Breast (tissue), 4 donors: ENCODE data around the genes SIGLEC5, ZNF480, ZNF528, ZNF578 and ZNF28.

GRCh38 chr19:51630385-51630816 lies at the start of gene SIGLEC5:
TSS of gene SIGLEC5 (minus strand) at chr19:51630401.
- PRO-cap, 3 experiments, result no peak in any of the 3 experiments
- RRBS, result no CpG with 5 or more reads among the region's 11 CpGs

GRCh38 chr19:51735956-51736694 lies 12.3 kb upstream of the HAS1 start:
- PRO-cap, 3 experiments, result no peak in any of the 3 experiments
- RRBS, result 20% methylated on average over 2 of the region's 13 CpGs

DNA sequence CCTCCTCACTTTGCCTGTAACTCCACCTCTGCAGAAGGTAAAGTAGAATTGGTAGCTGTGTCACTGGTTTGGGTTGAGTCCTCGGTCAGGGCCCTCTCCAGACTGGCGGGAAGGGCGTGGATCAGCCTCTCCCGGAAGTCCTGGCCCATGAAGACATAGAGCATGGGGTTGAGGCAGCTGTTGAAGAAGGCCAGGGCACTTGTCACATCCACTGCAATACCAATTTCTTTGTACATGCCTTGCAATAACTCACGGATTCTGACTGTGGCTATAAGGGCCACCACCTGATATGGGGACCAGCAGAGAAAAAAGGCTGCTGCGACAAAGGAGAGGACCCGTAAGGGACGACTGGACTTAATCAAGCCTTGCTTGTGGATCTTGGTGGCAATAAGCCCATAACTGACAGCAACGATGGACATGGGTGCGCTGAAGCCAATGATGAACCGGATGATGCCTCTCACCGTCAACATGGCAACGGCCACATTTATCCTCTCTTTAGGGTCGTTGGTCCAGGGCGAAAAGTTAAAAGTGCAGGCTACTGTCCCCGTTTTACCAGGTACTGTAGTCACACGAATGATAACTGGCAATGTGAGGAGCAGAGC lies 5.6 kb downstream of the FPR1 start:
- PRO-cap, 3 experiments, result no peak in any of the 3 experiments
- RRBS, result no CpG with 5 or more reads among the region's 17 CpGs

- PRO-cap, 3 experiments, result peak in 1 of 3 experiments; most common plus-strand start chr19:51799551 (in 1); most common minus-strand start chr19:51799422 (in 1)
- RRBS, result no CpG with 5 or more reads among the region's 20 CpGs
Measured at GRCh38 chr19:51798978-51799851, 4.3 kb downstream of the FPR3 start.

DNA sequence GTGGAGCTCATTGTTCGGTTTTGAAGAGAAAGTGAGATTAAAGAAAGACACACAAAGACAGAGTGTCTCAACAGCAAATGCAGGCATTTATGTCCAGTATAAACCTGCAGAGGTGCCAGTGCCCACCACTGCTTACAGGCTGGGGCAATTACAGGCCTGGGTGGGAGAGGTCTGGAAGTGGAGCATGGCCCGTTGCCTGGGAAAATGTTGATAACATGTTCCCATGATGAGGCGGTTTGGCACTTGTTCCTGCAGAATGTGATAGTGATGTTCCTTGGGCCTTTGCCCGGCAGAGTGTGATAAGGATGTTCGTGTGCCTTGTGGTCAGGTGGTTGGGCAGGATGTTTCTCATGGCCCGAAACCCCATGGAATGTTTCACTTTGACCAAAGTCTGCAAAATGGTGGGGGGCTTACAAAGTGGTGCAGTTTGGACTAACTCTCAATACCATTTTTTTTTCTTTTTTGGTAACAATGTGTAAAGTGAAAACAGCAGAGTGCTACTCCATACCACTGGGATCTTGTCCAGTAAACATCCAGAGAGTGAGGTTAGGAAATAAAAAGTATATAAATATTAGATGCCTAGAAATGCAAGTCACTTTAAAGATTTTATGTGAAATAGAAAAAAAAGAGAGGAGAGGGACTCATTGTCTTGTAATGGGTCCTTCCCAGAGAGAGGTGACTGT lies 5.5 kb downstream of the FPR3 start:
- PRO-cap, 3 experiments, result no peak in any of the 3 experiments
- RRBS, result no CpG with 5 or more reads among the region's 6 CpGs

- PRO-cap, 3 experiments, result no peak in any of the 3 experiments
- RRBS, result no CpG with 5 or more reads among the region's 3 CpGs
Measured at GRCh38 chr19:51802164-51802523, 7.2 kb downstream of the FPR3 start.

DNA sequence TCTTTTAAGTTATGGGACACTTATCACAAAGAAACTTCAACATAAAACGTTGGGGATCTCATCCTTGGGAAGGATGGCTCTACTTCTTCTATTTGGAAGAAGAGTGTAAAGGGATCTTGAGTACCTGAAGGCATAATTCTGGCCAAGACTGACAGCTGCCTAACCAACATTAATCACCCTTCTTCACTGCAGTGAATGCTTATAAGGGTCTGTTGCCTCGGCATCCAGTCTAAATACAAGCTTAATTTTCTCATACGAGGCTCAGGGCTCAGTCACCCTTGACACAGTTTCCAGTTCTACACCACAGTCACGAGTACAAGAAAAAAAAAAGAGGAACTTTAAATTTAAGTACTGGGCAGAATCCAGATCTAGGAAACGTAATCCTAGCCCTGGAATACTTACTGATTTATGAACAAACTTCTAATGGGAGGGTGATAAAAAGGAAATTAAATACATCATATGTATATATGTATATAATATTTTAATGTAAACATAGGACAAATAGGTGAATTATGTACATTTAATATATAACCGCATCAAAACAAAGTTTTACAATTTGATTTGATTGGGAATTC lies 9.1 kb downstream of the FPR3 start:
- PRO-cap, 3 experiments, result no peak in any of the 3 experiments
- RRBS, result no CpG with 5 or more reads among the region's 6 CpGs

DNA sequence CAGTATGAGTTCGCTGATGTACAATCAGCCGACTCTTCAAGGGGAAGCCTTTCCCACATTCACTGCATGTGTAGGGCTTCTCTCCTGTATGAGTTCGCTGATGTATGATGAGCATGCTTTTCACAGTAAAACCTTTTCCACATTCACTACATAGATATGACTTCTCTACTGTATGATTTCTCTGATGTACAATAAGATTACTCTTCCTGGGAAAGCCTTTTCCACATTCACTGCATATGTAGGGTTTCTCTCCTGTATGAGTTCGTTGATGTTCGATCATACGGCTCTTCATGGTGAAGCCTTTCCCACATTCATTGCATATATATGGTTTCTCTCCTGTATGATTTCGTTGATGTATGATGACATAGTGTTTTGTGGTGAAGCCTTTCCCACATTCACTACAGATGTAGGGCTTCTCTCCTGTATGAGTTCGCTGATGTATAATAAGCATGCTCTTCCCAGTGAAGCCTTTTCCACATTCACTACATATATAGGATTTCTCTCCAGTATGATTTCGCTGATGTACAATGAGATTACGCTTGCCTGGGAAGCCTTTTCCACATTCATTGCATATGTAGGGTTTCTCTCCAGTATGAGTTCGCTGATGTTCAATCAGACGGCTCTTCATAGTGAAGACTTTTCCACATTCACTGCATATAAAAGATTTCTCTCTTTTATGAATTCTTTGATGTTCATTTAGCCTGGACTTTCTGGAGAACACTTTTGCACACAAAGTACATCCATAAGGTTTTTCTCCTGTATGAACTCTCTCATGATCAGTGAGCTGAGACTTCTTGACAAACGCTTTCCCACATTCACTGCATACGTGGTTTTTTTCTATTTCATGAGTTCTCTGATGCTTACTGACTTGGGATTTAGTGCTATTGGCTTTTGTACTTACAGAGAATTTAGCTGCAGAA lies 6.3 kb upstream of the ZNF614 start:
- PRO-cap, 3 experiments, result no peak in any of the 3 experiments
- RRBS, result no CpG with 5 or more reads among the region's 14 CpGs

- PRO-cap, 3 experiments, result peak in 3 of 3 experiments; most common plus-strand start chr19:52139323 (in 3); most common minus-strand start chr19:52139325 (in 3)
- RRBS, result no CpG with 5 or more reads among the region's 44 CpGs
Measured at GRCh38 chr19:52138622-52139677, 788 bp downstream of the ZNF616 start.

DNA sequence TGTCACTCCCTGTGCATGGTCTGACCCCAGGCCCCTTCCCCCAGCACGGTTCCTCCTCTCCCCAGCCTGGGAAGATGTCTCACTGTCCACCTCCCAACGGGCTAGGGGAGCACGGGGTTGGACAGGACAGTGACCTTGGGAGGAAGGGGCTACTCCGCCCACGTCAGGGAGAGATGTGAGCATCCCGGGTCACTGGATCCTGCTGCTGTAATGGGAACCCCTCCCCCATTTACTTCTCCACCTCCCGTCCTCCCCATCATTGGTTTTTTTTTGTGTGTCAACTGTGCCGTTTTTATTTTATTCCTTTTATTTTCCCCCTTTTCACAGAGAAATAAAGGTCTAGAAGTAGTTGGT lies 36.2 kb downstream of the PPP2R1A start:
- PRO-cap, 3 experiments, result no peak in any of the 3 experiments
- RRBS, result no CpG with 5 or more reads among the region's 8 CpGs

DNA sequence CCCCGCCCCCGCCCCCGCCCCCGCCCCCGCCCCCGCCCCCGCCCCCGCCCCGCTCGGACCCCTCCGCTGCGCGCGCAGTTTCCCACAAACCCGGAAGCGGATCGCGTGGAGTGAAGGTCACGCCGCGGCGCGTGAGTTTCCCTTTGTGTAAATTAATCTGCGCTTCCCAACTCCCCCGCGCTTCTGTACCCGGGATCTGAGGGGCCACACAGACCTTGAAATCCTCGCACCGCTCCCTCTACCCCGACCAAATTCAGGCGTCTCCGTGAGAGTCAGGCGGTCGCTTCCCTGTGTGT lies at the start of gene ZNF480:
TSS of gene ZNF480 (plus strand) at position 77 of the 296 bp plus-strand sequence.
- PRO-cap, 3 experiments, result peak in 3 of 3 experiments; most common plus-strand start position 87 of the sequence (in 3)
- RRBS, result no CpG with 5 or more reads among the region's 34 CpGs

DNA sequence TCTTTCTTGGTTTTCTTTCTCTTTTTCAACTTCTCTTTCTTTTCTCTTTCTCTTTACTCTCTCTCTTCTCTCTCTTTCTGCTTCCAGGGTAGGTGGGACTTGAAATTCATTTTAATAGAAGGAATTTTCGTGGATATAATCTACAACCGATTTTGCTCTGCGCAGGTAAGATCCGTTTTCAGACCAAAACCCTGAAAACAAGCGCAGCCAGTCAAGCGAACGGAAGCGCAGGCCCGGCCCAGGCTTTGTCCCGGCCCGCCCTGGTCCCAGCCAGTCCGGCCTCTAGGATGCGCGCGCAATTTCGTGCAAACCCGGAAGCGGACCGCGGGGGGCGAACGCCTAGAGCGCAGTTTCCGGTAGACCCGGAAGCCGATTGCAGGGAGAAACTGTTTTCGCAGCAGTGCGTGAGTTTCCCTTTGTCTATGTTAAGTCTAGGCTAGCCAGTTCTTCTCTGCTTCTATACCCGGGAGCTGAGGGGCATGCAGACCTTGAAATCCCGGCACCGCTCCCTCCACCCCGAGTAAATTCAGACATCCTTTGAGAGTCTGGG lies at the start of gene ZNF528:
TSS of gene ZNF528 (plus strand) at position 349 of the 550 bp plus-strand sequence.
- PRO-cap, 3 experiments, result peak in 3 of 3 experiments; most common plus-strand start position 359 of the sequence (in 2); most common minus-strand start position 284 of the sequence (in 3)
- RRBS, result under 1% methylated on average over 16 of the region's 32 CpGs

GRCh38 chr19:52453092-52454271 lies at the start of gene ZNF578:
TSS of gene ZNF578 (plus strand) at chr19:52453553.
- PRO-cap, 3 experiments, result peak in 3 of 3 experiments; most common plus-strand start chr19:52453576 (in 2); most common minus-strand start chr19:52453446 (in 1)
- RRBS, result 0% methylated on average over 4 of the region's 57 CpGs

GRCh38 chr19:52493179-52493757 lies 34.2 kb upstream of the ZNF808 start:
- PRO-cap, 3 experiments, result no peak in any of the 3 experiments
- RRBS, result 7% methylated on average over 3 of the region's 28 CpGs

DNA sequence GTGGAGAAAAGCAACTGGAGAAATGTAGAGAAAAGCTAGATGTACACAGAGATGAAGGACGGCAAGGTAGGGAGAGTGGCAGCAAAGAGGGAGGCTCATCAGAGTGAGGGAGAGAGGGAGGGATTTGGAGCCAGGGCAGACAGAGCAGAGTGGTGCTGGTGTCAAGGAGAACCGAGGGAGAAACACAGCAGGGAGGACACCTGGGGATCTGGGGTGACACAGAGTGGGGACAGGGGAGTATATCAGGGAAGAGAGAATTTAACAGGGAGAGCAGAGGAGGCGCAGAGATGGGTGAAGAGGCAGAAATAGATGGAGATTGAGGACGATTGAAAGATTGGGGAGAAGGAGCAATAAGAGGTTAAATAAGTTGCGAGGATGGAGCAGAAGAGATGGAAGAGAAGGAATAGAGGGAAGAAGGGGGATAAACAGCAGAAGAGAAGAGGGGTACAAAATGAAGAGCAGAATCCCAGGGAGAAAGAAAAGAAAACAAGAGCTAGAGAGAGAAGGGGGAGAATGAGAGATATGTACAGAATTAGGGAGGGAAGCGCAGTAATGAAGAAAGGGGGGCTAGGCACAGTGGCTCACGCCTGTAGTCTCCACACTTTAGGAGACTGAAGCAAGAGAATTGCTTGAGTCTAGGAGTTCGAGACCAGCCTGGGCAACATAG lies 1.2 kb downstream of the ZNF808 start:
- PRO-cap, 3 experiments, result no peak in any of the 3 experiments
- RRBS, result no CpG with 5 or more reads among the region's 8 CpGs

- PRO-cap, 3 experiments, result peak in 3 of 3 experiments; most common plus-strand start chr19:52569824 (in 1); most common minus-strand start chr19:52569744 (in 3)
- RRBS, result no CpG with 5 or more reads among the region's 10 CpGs
Measured at GRCh38 chr19:52569564-52569941, 534 bp upstream of the ZNF701 start.

DNA sequence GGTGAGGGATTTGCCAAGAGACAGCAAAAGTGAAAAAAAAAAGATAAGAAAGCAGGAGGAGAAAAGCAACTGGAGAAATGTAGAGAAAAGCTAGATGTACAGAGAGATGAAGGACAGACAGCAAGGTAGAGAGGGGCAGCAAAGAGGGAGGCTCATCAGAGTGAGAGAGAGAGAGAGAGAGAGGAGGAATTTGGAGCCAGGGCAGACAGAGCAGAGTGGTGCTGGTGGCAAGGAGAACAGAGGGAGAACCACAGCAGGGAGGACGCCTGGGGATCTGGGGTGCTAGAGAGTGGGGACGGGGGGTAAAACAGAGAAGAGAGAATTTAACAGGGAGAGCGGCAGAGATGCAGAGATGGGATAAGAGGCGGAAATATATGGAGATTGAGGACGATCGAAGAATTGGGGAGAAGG lies 990 bp downstream of the ZNF701 start:
- PRO-cap, 3 experiments, result no peak in any of the 3 experiments
- RRBS, result no CpG with 5 or more reads among the region's 6 CpGs

DNA sequence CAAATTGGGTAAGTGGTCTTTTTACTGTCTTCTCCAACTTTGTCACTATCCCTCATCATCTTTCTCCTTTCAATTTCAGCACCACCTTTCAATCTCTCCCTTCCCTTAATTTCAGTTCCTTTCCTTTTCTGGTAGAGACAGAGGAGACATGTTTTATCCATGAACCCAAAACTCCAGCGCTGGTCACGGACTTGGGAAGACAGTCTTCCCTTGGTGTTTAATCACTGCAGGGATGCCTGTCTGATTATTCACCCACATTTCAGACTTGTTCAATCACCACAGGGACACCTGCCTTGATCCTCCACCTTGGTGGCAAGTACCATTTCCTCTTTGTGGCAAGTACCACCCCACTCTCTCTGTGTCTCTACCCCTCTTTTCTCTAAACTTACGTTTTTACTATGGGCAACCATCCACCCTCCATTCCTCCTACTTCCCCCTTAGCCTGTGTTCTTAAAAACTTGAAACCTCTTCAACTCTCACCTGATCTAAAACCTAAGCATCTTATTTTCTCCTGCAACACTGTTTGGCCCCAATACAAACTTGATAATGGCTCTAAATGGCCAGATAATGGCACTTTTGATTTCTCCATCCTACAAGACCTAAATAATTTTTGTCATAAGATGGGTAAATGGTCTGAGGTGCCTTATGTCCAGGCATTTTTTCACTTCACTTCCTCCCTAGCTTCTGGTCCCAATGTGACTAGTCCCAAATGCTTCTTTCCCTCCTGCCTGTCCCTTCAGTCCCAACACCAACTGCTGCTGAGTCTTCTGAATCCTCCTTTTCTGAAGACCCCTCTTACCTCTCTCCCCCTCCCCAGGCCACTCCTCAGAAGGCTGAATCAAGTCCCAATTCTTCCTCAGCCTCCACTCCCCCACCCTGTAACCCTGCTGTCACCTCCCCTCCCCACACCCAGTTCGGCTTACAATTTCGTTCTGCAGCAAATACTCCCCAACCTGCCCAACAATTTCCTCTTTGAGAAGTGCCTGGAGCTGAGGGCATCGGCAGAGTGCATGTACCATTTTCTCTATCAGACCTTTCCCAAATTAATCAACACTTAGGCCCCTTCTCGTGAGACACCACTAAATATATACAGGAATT lies 51.5 kb downstream of the ZNF701 start:
- PRO-cap, 3 experiments, result no peak in any of the 3 experiments
- RRBS, result no CpG with 5 or more reads among the region's 7 CpGs

DNA sequence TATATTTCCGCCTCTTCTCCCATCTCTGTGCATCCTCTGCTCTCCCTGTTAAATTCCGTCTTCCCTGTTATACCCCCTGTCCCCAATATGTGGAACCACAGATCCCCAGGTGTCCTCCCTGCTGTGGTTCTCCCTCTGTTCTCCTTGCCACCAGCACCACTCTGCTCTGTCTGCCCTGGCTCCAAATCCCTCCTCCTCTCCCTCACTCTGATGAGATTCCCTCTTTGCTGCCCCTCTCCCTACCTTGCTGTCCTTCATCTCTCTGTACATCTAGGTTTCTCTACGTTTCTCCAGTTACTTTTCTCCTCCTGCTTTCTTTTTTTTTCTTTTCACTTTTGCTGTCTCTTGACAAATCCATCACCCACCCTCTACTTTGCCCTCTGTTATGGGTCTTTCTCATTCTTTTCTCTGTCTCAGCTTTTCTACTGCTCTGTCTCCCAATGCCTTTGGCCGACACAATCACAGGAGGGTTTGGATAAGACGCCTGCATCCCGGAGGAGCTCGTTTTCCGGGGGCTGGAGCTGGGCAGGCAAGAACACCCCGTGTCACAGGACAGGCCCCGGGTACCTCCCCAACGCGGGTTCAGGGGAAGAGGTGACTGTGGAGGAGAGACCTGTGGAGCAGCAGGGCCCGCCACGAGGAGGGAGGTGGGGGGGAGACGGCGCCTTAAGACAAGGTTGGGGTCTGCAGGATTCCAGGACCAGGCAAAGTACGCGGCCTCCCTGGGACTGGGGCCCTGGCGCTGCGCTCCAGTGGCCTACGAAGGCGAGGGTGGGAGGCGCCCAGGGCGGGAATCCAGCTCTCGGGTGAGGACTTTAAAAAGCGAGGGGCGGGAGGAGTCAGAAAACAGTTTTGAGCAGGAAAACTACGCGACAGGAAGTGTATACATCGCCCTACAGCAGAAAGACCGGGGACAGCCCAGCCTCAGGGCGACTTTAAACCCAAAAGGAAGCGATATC lies 52.8 kb downstream of the ENSG00000269825 start:
- PRO-cap, 3 experiments, result peak in 2 of 3 experiments; most common plus-strand start position 585 of the sequence (in 1); most common minus-strand start position 749 of the sequence (in 1)
- RRBS, result 1% methylated on average over 4 of the region's 33 CpGs

DNA sequence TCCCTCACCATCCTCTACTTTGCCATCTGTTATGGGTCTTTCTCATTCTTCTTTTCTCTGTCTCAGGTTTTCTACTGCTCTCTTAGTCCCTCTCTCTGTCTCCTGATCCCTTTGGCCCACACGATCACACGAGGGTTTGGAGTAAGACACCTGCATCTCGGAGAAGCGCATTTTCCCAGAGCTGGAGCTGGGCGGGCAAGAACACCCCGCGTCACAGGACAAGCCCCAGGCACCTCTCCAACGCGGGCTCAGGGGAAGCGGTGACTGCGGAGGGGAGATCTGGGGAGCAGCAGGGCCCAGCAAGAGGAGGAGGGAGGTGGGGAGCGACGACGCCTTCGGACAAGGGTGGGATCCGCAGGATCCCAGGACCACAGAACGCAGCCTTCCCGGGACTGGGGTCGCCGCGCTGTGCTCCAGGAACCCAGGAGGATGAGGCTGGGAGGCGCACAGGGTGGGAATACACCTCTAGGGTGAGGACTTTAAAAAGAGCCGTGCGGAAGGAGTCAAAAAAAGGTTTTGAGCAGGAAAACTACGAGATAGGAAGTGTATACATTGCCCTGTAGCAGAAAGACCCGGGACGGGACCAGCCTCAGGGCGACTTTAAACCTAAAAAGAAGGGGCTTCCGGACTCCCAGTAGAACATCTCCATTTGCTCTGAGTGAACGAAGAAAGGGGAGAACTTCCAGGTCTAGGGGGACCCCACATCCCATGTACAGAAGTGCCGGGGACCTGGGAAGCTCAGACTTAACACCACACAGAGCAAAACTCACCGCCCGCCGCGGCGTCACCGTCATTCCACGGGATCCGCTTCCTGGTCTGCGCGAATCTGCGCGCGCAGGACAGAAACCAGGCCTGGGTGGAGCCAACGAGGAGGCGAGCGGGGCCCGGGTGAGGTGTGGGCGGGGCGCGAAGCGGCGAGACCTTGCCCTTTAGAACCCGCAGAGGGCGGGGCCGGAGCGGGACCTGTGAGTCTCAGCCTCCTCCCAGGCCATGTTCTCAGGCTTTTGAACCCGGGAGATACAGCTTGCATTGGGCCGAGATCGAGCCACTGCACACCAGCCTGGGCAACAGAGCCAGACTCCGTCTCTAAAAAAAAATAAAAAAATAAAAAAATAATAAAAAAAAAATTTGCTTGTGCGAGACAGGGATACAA lies at the start of gene ZNF28:
TSS of gene ZNF28 (minus strand) at position 818 of the 1,153 bp plus-strand sequence.
- PRO-cap, 3 experiments, result peak in 3 of 3 experiments; most common plus-strand start position 932 of the sequence (in 3); most common minus-strand start position 818 of the sequence (in 3)
- RRBS, result 3% methylated on average over 3 of the region's 62 CpGs